Spinal cord (tissue), 3 donors: ENCODE measurements around a stretch of chr7.

GRCh38 chr7:32680597-32680972, 185.3 kb downstream of the AVL9 start:
- PRO-cap: no peak
- RAMPAGE, long total RNA: no peak

GRCh38 chr7:32887807-32888568, 3.6 kb downstream of the KBTBD2 start:
- PRO-cap: no peak
- RAMPAGE, long total RNA: no peak

DNA sequence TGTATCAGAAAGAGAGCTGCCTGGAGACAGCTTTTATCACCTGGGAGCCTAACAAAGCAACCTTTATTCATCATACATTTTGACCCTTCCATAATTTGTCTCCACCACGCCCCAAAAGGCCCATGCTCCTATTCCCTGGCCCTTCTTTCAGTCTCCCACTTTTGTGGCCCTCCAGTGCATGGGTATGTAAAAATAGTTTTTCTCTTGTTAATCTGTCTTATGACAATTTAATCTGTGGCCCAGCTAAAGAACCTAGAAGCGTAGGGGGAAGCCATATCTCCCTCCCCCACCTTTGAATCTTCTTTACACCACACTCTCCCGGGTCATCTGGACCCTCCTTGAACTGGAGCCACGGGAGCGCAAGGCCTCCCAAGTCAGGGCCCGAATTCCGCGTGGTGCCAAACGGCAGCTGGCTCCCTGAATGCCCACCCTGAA, 15.4 kb upstream of the FKBP9 start:
- PRO-cap: no peak
- RAMPAGE, long total RNA: no peak

- PRO-cap: no peak
- RAMPAGE, long total RNA: no peak
Measured at GRCh38 chr7:32958670-32959140, 1.5 kb downstream of the FKBP9 start.

DNA sequence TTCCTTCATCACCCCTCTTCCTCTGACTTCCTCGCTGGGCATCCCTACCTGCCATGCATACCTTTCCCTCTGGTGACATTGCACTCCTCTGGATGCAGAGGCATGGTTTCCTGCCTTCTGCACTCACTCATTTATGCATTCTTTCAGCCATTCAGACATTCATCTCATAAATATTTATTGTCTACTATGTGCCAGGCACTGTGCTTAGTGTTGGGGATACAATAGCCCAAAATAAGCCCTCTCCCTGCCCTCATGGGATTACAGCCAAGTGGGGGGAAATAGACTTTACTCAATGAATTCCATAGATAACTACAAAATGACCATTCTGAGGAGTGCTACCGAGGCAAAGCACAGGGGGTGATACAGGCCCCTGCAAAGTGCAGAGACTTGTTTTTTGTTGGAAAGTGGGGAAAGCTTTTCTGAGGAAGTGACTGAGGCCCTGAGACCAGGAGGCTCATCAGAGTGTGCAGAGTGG, 274.6 kb upstream of the BMPER start:
- PRO-cap: no peak
- RAMPAGE, long total RNA: no peak

- PRO-cap: no peak
- RAMPAGE, long total RNA: no peak
Measured at GRCh38 chr7:35678352-35678733, 16.6 kb downstream of the HERPUD2 start.

DNA sequence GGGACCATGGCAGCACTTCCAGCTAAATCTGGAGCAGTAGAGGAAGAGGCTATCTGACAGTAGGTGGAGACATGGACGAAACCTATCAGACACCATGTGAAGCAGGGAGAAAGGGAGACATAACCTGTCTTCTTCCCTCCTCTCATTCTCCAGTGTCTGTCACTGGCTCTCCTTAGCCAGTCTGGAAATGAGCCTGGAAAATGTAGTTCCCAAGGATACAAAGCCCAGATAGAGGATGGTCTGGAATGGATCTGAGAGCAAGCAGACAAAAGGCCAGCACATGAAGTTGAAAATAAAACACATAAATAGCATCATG, 33.7 kb upstream of the HERPUD2 start:
- PRO-cap: no peak
- RAMPAGE, long total RNA: no peak

DNA sequence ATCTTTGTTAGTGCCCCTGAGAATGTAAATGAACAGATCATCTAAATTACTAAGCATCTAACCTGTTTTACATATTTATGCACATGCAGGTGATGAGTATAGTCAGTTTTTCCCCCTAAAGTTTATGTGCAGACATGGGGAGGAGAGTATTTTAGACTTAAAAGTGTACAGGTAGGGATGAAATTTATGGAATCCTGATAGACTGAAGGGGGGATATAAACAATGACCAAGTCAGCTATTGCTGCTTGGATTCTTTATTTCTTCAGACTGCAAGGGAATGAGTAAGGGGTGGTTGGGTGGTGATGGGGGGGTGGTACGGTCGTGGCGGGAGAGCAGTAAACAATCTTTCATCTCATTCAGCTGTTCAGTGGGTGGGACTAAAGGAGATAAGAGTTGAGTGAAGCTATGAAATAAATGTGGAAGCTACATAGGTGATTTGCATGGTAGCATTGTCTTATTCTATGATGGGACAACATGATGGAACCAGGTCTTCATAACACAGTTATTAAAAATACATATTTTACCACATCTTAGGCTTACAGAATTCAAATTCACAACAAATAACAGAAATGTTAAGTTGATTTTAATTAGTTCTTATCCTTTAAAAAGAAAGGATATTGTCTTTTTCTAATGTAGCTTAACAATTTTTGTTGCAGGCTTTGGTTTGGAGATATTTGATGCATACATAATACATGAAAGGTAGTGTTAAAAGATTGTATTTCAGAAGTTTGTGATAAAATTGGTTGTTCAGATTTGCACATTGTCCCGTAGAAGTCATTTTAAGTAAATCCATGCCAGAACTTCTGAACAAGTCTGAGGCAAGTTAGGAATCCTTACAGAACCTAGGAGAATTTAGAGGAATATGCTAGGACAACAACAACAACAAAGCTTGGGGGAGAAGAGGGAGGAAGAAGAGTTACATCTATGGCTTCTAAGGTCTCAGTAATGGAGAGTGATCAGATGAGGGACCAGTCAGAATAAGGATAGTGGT, 1.9 kb downstream of the SEPTIN7 start:
- PRO-cap: no peak
- RAMPAGE, long total RNA: no peak

GRCh38 chr7:36302936-36303883, 63.8 kb downstream of the MATCAP2 start:
- PRO-cap: no peak
- RAMPAGE, long total RNA: no peak

DNA sequence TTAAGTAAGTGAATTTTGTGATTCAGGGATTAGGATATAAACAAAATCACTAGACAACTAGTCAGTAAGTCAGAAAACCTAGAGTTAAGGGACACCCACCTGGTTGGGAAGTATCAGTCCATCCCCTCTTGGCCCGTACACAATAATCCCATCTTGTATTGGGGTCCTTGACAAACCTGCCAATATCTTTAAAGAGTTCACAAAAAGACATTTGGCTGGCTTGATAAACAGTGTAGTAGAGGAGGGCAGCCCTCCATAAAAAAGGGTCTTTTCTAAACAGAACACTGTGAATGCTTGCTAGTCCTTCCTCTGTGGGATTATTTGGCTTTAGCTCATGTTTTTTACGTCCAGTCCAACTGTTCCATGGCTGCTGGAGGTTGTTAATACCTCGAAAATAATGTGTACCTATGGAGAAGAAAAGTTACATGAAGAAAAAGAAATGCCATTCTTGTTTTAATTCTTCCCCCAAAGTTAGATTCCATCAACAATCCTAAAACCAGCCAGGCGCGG, 33.2 kb downstream of the MATCAP2 start:
- PRO-cap: no peak
- RAMPAGE, long total RNA: no peak

DNA sequence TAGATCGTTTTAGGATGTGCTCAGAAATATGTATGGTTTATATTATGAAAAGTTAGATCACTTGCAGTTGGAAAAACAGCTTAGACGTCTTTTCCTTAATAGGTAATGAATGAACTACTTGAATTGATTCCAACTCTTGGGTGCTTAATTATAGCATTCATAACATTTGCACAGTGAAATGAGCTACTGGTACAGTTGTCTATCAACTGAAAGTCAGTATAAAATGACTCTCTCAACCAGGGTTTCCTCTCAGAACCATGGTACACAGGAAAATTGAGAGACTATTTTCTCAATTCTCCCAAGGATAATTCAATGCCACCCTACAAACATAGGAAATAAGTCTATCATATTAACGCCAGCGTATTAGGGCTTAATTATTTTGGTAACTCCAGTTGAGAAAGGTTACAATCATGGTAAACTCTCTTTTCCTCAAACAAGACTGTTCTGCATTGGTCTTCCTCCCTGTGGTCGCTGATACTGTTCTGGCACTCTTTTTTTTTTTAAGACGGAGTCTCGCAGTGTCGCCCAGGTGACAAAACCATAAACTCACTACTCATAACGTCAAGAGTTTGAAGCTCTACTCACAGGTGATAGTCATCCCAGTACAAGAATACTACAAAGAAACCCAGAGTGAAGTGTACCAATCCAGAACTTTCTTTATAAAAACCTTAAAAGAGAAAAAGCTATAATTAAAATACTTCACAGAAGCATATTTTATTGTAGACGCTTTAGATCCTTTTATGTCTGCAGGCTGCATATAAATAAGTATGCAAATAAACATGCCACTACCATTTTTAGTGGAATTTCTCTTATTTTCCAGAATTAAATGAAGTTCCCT, 2.0 kb downstream of the ANLN start:
- PRO-cap: no peak
- RAMPAGE, long total RNA: no peak

DNA sequence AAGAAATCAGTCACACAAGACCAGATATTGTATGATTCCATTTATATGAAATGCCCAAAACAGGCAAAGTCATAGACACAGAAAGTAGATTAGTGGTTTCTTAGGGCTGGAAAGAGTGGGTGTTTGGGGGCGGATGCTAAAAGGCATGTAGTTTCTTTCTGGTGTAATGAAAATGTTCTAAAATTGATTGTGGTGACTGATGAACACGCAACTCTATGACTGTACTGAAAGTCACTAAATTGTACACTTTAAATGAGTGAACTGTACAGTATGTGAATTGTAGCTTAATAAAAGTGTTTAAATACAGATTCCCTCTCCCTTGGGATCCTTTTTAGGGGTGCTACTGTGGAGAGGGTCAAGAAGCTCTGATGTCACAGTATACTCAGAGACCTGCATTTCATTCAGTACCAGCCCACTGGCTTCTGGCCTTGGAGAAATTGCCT, 46.4 kb downstream of the AOAH start:
- PRO-cap: no peak
- RAMPAGE, long total RNA: no peak

GRCh38 chr7:36720995-36721851, 3.1 kb downstream of the AOAH start:
- PRO-cap: no peak
- RAMPAGE, long total RNA: no peak

GRCh38 chr7:36726353-36726703, 2.0 kb upstream of the AOAH start:
- PRO-cap: no peak
- RAMPAGE, long total RNA: no peak

GRCh38 chr7:36747624-36748465, 23.6 kb upstream of the AOAH start:
- PRO-cap: no peak
- RAMPAGE, long total RNA: no peak

- PRO-cap: no peak
- RAMPAGE, long total RNA: no peak
Measured at GRCh38 chr7:36788738-36789482, 64.6 kb upstream of the AOAH start.

- PRO-cap: no peak
- RAMPAGE, long total RNA: no peak
Measured at GRCh38 chr7:36855232-36855895, 131.1 kb upstream of the AOAH start.

- PRO-cap: no peak
- RAMPAGE, long total RNA: no peak
Measured at GRCh38 chr7:36971402-36971967, 247.2 kb upstream of the AOAH start.

DNA sequence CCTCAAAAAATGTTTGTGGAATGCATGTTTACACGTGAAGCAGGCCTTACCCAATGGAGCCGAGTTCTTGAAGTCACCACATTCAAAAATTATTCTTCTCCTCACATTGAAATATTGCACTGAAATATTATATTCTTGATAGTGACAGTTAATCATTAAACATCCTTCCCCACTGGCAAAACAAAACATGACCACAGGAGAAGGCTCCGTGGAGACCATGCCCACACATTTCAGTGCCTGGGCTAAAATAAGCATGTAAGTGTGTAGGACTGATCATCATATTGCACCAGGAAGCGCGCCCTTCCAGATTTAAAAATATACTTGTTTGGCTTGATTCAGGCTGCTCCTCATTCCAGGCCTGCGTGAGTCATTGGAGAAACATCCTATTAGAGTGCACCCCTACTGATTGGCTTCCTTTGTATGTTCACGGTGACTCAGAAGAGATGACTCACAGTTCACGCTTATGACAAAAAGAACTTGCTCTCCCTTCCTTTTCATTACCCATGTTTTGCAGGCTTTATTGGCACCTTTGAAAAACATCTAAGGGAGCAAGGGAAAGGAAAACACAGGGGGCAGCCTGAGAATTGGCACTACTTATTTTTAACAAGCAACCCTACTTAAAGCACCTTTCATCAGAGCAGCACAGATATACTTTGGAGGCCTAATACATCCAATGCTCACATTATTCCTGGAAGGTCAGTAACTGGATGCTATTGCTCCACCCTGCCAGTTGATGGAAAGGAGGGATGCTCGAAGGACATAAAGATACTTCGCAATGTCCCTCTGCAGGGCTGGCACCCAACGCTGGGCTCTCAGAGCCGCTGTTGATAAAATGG, 307.6 kb upstream of the AOAH start:
- PRO-cap: no peak
- RAMPAGE, long total RNA: no peak

GRCh38 chr7:37193508-37194144, 255.0 kb downstream of the ELMO1 start:
- PRO-cap: no peak
- RAMPAGE, long total RNA: no peak